AG04450 (cell line): Measurements from ENCODE around the gene SNAPC3.

GRCh38 chr9:13102551-13103264, 176.8 kb downstream of the MPDZ start:
- CAGE, long polyA plus RNA: no peak
- RRBS: no CpG with 5 or more reads among the region's 6 CpGs

DNA sequence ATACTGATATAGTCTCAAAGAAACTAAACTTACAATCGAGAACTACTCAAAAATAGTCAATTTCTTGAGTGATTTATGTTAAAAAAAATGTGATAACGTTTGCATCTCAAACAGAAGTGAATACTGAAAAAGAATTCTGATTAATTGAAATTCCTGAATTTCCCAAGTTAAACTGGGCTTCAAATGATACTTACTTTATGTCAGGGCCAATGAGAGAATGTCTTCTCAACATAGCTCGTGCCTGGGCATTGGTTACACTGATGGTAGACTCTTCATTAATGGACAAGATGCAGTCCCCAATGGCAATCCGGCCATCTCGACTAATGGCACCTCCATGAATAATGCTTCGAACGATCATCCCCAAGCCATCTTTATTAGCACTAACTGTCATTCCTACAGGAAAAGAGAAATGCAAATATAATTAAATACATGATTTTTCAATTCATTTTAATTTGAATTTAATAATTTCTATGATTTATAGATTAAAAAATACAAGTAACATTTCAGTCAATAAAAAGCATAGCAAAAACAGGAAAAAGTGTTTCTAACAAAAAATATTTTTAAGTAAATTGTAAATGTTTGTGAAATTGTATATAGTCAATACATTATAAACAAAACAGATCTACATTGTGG, 111.2 kb downstream of the MPDZ start:
- CAGE, long polyA plus RNA: no peak
- RRBS: no CpG with 5 or more reads among the region's 7 CpGs

- CAGE, long polyA plus RNA: no peak
- RRBS: no CpG with 5 or more reads among the region's 12 CpGs
Measured at GRCh38 chr9:13431035-13431603, 151.6 kb upstream of the MPDZ start.

DNA sequence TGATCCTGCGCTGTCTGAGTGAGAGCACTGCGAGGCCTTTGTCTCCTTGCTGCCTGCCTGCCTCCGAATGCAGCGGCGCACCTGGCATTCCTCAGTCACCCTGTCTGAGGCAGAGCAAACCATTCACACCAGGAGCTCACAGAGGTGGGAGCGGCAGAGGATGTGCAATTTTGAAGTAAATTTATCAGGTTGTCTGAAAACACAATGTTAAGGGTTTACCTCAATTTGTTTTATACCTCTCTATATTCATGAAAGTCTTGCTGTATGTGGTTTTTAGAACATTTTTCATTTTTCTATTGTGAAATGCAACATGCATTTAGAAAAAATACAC, 234.7 kb upstream of the MPDZ start:
- CAGE, long polyA plus RNA: no peak
- RRBS: no CpG with 5 or more reads among the region's 6 CpGs

GRCh38 chr9:13830376-13830815, 483.5 kb downstream of the NFIB start:
- CAGE, long polyA plus RNA: no peak
- RRBS: no CpG with 5 or more reads among the region's 3 CpGs

- CAGE, long polyA plus RNA: no peak
- RRBS: no CpG with 5 or more reads among the region's 4 CpGs
Measured at GRCh38 chr9:14218987-14219541, 94.9 kb downstream of the NFIB start.

DNA sequence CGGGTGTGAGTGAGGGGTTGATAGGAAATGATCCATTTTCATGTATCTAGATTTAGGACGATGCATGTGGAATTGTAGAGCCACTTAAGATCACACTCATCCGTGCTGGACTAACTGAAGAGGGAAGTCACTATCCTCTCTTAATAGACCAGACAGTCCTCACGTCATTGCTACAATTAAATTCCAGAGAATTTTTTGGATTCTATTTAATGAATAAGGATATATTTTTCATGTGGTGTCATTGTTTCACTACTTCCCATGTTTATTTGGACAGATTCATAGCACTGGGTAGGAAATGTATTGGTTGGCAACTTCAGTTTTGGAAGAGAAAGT, 77.5 kb downstream of the NFIB start:
- CAGE, long polyA plus RNA: no peak
- RRBS: no CpG with 5 or more reads among the region's 4 CpGs

- CAGE, long polyA plus RNA: no peak
- RRBS: no CpG with 5 or more reads among the region's 4 CpGs
Measured at GRCh38 chr9:14251211-14251700, 62.7 kb downstream of the NFIB start.

GRCh38 chr9:14271251-14271673, 42.7 kb downstream of the NFIB start:
- CAGE, long polyA plus RNA: no peak
- RRBS: no CpG with 5 or more reads among the region's 6 CpGs

DNA sequence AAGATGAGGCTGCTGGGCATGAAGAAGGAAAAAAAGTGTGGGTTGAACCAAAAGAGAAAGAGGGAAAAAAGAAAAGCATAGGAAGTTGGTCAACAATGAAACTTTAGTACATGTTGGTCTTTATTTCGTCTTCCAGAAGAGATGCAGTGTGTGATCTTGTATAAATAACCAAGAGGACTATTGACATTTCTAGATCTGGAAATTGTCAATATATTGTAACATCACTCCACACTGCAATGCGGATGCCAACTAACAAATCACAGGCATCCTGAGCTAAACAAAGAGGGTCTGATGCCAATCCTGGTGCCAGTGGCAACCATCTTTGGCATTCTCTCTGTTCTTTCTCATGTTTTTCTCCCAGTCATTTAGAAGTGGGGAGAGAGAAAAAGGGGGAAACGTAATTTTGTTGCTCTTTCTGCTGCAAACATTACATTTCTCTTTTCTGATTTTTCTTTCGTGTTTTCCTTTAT, 9.7 kb downstream of the NFIB start:
- CAGE, long polyA plus RNA: no peak
- RRBS: no CpG with 5 or more reads among the region's 4 CpGs

DNA sequence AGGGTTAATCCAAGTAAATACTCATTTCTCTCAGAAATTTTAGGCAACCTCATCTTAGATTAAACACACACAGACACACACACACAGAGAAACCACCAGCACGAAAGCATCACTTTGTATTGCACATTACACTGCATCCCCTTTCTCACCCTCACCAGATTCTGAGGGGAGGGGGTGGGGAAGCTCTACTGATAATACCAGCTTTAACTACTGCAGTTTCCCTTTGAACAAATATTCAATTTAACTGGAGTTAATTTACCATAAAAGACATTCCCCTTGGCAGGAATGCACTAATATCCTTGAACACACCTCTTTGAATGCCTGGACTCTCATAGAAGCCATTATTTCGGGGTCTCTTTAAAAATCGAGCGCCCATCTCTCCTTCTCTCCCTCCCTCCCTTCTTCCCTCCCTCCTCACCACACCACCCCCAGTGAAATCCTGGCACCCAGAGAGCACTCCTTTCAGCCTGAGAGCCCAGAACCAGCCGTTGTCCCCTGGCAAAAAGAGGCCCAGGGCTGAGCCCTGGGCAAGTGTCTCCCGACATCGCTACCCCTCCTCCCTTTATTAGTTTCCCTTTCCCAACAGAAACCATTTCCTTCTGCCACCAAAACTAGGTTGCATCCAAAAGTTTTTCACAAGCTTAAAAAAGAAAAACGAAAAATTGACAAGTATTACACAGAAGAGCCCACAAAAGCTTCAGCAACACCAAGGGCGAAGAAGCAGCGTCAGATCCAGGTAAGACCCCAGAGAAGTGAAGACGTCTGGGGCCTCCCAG, 2.9 kb upstream of the NFIB start:
- CAGE, long polyA plus RNA: no peak
- RRBS: no CpG with 5 or more reads among the region's 11 CpGs

- CAGE, long polyA plus RNA: no peak
- RRBS: no CpG with 5 or more reads among the region's 6 CpGs
Measured at GRCh38 chr9:14400688-14400981, 86.7 kb upstream of the NFIB start.

GRCh38 chr9:14419273-14419732, 105.4 kb upstream of the NFIB start:
- CAGE, long polyA plus RNA: no peak
- RRBS: no CpG with 5 or more reads among the region's 10 CpGs

DNA sequence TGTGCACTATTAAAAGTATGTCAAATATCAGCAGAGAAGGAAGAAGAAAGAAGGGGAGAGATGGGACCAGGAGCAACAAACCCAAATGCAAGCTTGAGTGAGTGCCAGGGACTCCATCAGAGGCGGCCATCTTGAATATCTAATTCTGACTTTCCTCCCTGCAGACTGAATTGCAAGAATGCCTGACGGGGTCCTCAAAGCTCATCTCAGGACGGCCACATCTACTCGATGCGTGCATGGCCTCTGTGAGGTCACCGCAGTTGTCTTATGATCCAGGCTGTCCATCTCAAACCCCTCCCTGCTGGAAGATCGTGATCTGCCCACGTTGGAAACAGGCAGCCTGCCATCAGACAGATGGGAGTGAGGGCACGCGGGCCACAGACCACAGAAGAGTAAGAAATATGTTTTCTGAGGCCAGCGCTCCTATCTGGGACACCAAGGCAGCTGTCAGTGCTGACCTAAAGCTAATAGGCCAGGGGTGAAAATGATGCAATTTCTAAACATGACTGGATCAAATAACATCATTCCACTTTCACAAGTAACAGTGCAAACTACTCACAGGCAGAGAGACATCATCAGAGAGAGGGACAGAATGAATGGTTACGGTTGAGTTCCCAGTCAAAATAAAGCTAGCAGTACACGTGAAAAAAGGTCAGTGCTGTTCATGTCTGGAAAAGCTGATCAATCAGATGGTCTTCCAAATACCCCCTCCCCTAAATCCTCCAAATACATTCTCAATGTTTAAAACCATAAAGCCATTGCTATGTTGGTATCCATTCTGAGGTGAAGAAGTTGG, 57.0 kb upstream of the CER1 start:
- CAGE, long polyA plus RNA: no peak
- RRBS: no CpG with 5 or more reads among the region's 13 CpGs

DNA sequence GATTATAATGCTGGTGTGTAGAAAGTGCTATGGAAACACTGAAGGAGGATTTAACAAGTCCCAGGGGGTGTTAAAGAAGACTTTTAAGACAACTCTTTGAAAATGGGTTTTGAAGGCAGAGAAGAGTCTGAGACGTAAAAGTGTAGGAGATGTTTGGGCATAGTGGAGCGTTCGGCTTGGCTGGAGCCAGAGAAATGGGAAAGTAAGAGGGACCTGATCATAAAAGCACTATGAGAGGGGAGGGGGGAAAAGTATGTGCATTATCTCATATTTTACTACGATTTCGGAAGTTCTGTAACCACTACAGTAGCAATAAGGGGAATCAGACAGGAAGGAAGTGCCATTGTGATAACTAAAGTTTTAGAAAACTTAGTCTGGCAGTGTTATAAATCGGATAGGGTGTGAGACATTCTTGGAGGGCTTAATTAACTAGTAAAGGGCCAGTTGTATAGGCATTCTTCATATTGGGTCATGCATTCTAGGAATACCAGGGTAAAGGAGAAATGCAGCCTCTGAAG, 83.7 kb upstream of the FREM1 start:
- CAGE, long polyA plus RNA: no peak
- RRBS: no CpG with 5 or more reads among the region's 6 CpGs

DNA sequence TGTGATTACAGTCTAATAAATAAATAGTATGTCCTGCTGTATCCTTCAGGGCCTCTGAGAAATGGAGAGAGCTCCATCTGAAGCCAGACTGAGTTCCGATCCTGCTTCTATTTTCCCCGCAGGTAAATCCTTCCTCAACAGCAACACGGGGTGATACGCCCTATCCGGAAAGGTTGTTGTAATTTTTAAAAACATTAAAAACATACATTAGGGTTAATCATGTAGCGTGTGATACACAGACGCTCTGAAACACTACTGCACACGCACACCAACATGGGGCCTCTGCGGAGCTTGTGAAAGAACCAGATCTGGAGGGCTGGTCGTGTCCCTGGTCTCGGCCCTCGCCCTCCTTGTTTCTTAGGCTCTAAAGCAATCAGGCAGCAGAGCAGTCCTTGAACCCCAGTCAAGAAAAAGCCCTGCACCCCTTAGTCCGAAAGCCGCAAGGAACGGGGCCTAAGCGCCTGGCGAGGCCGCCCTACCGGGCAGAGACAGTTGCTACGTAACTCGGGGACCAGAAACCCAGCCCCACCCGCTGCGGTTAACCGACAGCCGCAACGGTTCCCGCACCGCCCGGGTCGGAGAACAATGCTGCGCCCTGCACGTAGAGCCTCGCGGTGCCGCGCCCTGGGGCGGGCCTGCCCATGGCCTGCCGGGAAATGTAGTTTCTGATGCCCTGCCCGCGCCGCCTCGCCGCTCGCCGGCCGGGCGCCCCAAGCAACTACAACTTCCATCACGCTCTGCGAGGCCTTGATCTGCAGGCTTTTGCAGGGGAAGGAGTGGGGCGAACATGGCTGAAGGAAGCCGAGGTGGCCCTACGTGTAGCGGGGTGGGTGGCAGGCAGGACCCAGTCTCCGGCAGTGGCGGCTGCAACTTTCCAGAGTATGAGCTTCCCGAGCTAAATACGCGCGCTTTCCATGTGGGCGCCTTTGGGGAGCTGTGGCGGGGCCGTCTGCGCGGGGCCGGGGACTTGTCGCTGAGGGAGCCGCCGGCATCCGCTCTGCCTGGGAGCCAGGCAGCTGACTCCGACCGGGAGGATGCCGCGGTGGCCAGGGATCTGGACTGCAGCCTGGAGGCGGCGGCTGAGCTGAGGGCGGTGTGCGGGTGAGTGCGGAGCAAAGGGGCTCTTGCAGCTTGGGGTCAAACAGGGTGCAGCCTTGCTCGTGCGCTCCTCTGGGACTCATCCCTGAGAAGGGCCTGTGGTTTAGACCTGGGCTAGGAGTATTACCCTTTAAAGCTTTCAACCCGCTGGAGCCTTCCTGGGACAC, at the start of gene SNAPC3:
SNAPC3 (plus strand) TSS at position 784 of the 1,265 bp plus-strand sequence.
- CAGE, long polyA plus RNA: start-site peak on the plus strand centred at position 782 of the sequence, 20 bp wide, 1,509 and 979 reads in 2 replicates
- RRBS: 1% methylated on average over 31 of the region's 81 CpGs

DNA sequence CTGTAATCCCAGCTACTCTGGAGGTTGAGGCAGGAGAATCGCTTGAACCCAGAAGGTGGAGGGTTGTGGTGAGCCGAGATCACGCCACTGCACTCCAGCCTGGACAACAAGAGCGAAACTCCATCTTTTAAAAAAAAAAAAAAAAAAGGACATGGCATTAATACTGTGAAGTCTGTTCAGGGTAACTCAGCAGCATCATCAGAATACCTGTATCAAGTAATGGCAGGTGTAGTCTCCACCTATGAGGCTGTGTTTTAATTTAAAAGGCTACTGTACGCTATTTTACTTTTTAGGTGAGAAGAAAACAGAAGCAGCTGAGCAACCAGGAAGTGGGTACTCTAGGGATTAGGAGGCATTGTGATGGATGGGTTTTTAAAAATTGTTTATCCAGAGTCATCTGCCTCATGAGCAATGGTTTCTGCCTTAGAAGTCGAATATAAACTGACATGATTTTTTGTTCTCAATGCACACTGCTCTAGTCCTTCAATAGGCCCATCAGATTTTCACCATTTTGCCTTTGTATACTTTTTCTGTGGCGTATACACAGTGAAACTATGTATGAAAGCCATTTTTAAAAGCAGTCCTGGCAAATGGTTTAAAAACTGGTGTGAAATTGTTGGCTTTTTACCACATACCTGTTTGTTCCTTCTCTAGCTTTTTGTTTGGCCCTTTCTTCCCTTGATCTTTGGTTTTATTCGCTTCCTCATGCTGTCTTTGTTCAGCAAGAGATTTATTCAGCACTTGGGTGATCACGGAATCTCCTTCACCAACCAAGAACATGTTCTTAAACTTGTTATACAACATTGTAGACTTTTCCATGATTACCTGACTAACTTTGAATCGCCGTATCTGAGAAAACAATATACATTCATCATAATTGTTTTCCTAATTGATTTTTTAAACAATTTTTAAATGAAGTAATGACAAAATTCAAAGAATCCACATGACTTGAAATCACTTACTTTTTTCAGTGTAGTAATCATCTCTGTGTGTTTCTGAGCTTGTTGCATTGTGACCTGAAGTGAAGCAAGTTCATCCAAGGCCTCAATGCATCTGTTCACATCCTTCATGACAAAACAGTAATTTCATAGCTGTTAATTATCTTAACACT, 42.4 kb downstream of the PSIP1 start:
- CAGE, long polyA plus RNA: no peak
- RRBS: no CpG with 5 or more reads among the region's 11 CpGs

DNA sequence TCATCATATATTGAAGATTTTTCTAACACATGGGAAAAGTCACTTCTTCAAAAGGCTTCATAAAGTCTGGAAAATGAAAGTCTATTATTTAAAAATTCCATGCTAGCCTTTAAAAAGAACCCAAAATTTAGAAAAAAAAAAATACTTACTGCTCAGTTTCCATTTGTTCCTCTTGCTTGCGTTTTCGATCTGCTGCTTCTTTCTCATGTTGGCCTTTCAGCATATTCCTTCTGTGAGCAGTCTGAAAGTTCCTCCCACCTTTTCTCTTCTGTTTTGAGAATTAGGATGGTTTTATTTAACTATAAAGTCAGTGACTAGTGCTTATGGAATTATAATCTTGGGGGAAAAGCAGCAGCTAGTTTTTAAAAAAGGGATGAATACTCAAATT, 38.3 kb downstream of the PSIP1 start:
- CAGE, long polyA plus RNA: start-site peak on the minus strand centred at position 216 of the sequence, 92 bp wide, 123 and 107 reads in 2 replicates
- RRBS: no CpG with 5 or more reads among the region's 2 CpGs

GRCh38 chr9:16213686-16214330, 656.7 kb downstream of the BNC2 start:
- CAGE, long polyA plus RNA: no peak
- RRBS: no CpG with 5 or more reads among the region's 5 CpGs

DNA sequence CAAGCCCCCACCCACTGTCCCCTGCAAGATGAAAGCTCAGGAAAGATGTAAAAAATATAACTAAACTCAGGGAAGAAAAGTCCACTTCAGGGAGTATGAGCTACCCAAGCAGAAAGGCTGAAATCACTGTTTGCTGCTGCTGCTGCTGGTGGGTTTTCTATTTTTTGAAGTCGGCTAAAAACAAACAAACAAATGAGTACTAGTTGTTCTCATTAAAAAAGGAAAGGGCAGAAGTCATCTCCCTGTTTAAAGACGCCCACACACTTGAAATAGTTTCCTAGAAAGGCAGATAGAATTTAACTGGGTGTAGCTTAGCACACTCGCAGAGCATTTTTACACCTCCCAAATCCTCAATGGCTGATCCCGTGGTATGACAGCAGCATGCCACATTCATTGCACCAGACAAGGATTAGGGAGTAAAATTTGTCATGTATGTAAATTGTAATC, 602.6 kb downstream of the BNC2 start:
- CAGE, long polyA plus RNA: no peak
- RRBS: no CpG with 5 or more reads among the region's 4 CpGs